Melanocyte of skin (primary cell): ENCODE measurements around a stretch of chr19.

DNA sequence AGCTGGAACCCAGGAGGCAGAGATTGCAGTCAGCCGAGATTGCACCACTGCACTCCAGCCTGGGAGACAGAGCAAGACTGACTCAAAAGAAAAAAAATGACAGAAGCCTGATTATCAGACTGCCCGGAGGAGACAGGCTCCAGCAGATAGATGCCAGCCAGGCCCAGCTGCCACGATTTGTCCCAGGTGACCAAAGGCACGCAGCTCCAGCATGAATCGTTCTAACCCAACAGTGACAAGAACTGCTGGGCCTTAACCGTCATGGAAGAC is 5.8 kb upstream of the NMRK2 start:
- CAGE, long polyA plus RNA, 2 experiments, result no peak in any of the 2 experiments

DNA sequence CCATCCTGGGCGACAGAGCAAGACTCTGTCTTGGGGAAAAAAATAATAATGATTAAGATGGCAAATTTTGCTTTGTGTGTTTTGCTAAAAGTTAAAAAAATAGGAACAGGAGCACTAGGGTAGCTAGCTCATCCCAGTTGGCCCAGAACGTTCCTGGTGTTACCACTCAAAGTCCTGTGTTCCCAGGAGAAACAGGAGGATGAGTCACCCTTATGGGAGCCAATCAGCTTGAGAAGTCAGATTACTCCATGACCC is 12.8 kb downstream of the NMRK2 start:
- CAGE, long polyA plus RNA, 2 experiments, result no peak in any of the 2 experiments

GRCh38 chr19:3964579-3965337 is 6.1 kb downstream of the DAPK3 start:
- CAGE, long polyA plus RNA, 2 experiments, result no peak in any of the 2 experiments

- CAGE, long polyA plus RNA, 2 experiments, result no peak in any of the 2 experiments
Observed at GRCh38 chr19:4043286-4043991, 23.3 kb downstream of the ZBTB7A start.

- CAGE, long polyA plus RNA, 2 experiments, result no peak in any of the 2 experiments
Observed at GRCh38 chr19:4046096-4046939, 20.4 kb downstream of the ZBTB7A start.

- CAGE, long polyA plus RNA, 2 experiments, result no peak in any of the 2 experiments
Observed at GRCh38 chr19:4047493-4048084, 19.1 kb downstream of the ZBTB7A start.

- CAGE, long polyA plus RNA, 2 experiments, result no peak in any of the 2 experiments
Observed at GRCh38 chr19:4058647-4059323, 7.9 kb downstream of the ZBTB7A start.

DNA sequence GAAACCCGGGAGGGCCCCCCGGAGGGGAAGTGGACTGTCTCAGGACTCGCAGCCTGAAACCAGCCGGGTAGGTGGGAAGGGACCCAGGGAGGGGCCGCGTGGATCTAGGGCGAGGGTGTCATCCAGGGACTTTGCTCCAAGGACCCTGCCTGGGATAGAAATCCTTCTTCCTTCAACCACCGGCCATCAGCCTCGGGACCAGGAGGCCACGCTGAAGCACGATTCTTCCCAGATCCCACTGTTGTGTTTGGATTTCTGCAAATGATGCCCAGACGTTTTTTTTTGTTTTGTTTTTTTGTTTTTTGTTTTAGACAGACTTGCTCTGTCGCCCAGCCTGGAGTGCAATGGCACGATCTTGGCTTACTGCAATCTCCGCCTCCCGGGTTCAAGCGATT is 1.7 kb upstream of the ZBTB7A start:
- CAGE, long polyA plus RNA, 2 experiments, result no peak in any of the 2 experiments

GRCh38 chr19:4081790-4082494 is 15.2 kb upstream of the ZBTB7A start:
- CAGE, long polyA plus RNA, 2 experiments, result no peak in any of the 2 experiments

DNA sequence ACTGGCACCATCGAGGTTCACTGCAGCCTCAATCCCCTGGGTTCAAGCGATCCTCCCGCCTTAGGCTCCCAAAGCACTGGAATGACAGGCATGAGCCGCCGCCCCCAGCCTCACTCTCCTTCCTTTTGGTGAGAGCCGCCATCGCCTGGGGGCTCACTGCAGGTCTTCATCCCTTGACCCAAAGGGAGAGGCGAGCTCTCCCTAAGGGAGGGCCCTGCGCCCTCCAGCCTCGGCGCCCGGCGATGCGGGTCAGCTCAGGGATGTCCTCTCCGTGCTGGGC is 23.2 kb upstream of the ZBTB7A start:
- CAGE, long polyA plus RNA, 2 experiments, result no peak in any of the 2 experiments

- CAGE, long polyA plus RNA, 2 experiments, result no peak in any of the 2 experiments
Observed at GRCh38 chr19:4173164-4173821, 9.1 kb downstream of the SIRT6 start.

- CAGE, long polyA plus RNA, 2 experiments, result no peak in any of the 2 experiments
Observed at GRCh38 chr19:4183929-4184398, 1.5 kb downstream of the ANKRD24 start.

DNA sequence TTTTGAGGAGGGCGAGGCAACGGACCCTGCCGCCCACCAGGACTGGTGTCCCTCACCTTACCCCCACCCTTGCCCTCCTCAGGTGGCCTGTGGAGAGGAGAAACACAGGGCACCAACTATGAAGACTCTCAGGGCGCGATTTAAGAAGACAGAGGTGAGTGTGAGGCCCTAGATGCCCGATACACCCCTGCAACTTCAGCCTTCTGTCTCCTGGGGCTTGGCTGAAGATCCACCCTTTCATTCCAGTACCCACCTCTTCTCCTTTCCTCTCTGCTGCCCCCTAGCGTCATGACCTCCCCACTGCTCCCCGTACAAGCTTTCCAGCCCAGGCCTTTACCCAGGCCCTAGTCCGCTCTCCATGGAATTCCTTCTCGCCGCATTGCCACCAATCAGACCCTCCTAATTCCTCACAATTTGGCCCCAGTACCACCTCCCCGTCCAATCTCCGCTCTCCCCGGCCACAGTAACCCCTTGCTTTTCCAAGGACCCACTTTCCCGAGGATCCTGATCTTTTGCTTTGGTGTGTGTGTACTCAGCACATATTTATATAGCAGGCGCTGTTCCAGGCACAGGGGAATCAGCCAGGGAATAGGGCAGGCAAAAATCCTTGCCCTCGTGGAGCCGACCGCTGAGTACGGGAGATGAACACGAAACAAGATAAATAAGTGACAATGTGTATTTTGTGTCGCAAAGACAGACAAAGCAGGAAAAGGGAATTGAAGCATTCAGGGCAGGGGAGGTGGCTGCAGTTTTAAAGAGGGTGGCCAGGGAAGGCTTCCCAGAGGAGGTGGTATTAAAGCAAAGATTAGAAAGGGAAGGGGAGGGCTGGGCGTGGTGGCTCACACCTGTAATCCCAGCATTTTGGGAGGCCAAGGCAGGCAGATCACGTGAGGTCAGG is 4.1 kb downstream of the ANKRD24 start:
- CAGE, long polyA plus RNA, 2 experiments, result no peak in any of the 2 experiments

GRCh38 chr19:4338996-4339395 is 369 bp upstream of the STAP2 start:
- CAGE, long polyA plus RNA, 2 experiments, result no peak in any of the 2 experiments

GRCh38 chr19:4340923-4341189 is 2.2 kb upstream of the STAP2 start:
- CAGE, long polyA plus RNA, 2 experiments, result no peak in any of the 2 experiments

- CAGE, long polyA plus RNA, 2 experiments, result no peak in any of the 2 experiments
Observed at GRCh38 chr19:4345492-4346367, 2.4 kb downstream of the MPND start.

DNA sequence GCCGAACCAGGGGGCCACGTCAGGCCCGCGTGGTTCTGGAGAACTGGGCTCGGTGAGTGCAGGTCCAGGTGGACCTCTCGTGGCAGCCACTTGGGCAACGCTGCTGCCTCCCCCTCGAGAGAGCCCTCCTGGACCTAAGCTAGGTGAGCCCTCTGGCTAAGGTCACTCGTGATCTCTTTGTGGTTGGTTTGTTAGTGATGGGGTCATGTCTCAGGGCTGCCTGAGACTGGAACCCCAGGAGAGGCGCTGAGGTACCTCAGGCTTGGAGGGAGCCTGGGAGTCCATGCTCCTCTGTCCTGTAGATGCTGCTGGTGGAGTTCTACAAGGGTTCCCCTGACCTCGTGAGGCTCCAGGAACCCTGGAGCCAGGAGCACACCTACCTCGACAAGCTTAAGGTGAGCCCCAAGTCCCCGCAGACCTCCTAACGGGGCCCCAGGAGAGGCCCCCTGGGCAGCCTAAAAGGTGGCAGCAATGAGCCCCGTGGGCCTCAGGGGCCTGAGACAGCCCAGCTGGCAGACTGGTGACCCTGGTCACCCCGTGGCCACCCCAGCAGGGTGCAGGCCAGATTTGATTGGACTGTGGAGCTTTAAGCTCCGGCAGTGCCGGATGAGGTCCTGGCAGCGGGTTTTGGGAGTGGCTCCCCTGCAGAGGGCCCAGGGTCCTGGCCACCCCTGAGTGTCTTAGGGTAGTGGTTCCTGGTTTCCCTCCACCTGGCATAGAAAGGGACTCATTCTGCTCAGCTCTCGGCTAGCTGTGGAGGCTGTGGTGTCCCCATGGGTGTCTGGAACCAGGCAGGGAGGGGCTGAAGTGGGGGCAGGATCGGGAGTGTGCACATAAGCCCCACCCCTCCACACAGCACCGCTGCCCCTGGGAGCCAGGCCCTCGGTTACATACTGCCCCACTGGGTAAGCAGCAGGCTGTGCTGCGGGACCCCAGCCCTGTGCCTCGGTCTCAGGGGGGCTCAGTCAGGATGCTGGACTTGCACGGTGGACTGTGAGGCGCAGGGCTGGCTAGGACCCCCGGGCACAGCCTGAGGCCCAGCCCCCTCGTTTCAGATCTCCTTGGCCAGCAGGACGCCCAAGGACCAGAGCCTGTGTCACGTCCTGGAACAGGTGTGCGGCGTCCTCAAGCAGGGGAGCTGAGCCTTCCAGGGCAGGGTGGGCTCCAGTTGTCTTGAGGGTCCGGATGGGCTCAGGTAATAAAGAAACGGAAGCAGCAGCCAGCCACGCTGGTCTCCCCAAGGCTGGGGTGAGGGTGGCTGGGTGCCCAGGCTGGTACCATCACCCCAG is 15.9 kb downstream of the MPND start:
- CAGE, long polyA plus RNA, 2 experiments, result no peak in any of the 2 experiments

- CAGE, long polyA plus RNA, 2 experiments, result no peak in any of the 2 experiments
Observed at GRCh38 chr19:4397172-4397610, 3.2 kb downstream of the SH3GL1 start.

DNA sequence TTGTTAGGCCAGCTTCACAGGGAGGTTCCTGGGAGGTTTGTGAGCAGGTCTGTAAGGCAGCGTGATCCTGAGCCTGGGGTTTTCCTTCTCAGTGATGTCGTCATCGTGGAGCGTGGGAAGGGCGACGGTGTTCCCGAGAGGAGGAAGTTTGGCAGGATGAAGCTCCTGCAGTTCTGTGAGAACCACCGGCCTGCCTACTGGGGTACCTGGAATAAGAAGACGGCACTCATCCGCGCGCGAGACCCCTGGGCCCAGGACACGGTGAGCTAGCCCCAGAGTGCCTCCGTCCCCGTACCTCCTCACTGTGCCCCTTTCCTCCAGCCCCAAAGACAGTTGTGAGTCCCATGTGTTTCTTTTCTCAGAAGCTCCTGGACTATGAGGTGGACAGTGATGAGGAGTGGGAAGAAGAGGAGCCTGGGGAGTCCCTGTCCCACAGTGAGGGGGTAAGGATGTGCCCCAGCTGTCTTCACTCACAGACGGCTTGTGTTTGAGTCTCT is 27.0 kb downstream of the CHAF1A start:
- CAGE, long polyA plus RNA, 2 experiments, result no peak in any of the 2 experiments

DNA sequence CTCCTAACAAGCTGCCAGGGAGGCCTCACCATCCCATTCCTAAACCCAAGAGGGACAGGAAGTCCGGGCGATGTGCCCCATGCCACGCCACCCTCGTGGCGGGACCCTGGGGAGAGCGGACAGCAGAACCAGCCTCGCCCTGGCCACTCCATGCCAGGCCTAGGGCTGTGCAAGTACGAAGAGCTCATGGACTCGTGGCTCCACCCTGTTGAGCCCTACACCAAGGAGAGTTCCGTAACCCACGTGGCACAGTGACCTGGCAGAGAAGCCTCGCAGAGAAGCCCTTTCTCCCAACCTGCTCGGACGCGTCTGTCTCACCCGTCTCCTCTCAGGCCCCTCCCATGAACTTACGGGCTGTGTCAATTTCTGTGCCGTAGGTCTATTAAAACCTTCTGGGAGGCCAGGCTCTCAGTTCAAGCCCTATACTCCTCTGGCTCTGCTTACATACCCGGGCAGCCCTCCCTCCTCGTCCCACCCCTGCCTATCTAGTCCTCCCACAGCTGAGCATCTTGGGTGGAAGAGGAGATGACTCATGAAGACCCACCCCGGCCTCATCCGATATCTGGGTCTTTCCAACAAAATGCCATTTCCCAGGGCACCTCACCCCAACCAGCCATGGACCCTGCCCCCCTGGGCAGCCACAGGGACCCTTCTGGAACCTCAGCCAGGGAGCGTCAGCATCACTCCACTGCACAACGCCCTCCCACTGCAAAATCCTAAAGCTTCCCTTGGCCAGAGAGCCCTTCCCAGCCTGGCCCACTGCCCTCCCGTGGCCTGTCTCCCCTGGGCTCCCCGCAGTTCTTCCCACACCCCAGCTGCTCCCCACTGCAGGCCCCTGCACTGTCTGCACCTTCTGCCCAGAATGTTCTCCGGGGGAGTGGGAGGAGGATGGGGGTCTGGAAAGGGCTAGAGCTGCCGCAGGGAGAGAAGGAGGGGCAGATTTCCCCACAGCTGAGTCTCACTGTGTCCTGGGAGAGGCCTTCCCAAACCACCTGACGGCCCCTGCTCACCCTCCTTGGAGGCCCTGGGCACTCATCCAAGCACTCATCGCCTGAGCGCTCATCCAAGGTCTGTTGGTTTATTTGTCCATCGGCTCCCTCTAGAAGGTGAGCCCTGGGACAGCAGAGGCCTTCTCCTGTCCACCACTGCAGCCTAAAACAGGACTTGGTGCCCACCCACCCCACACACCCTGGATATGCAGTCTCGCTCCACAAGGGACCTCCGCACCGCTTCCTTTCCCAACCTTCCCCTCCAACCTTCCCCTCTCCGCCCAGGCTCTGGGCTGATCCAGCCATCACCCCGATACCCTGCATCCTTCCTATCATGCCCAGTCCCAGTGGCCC is 2.3 kb downstream of the UBXN6 start:
- CAGE, long polyA plus RNA, 2 experiments, result no peak in any of the 2 experiments